SUDHL5 (cell line): Measurements from ENCODE around the genes OTOS, ANKMY1, GPR35 and AGXT.

- PRO-cap: no peak
These were observed 70.1 kb downstream of the HDAC4 start for GRCh38 chr2:239330653-239331224.

- PRO-cap: no peak
These were observed 52.3 kb downstream of the HDAC4 start for GRCh38 chr2:239348441-239349068.

DNA sequence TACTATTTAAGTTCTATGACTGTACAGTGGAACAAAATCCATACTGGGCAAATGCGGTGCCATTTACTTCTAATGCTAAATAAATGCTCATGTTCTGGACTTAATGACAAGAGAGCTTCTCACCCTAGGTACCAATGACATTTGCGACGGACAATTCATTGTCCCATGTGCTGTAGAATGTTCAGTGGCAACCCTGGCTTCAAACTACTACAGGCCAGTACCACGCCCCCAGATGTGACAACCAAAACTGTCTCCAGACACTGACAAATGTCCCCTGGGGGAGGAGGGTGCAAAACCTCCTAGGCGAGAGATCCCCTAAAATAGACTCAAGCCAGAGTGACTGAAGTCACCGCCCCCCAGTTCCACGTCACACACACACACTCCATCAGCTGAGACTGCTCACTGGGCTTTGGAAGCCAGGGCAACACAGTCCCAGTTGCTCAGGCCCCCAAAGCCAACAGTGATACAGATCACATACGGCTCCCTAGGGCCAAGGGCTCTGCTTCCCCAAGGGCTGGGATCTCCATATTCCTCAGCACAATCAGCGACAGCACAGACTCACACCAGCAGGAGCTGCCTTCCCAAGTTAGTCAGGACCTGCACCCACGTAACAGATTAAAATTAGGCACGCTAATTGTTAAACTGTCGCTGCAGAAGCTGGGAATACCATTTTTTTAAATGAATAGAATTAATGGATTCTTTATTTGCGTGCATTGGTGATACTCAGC lies 19.1 kb downstream of the HDAC4 start:
- PRO-cap: no peak

DNA sequence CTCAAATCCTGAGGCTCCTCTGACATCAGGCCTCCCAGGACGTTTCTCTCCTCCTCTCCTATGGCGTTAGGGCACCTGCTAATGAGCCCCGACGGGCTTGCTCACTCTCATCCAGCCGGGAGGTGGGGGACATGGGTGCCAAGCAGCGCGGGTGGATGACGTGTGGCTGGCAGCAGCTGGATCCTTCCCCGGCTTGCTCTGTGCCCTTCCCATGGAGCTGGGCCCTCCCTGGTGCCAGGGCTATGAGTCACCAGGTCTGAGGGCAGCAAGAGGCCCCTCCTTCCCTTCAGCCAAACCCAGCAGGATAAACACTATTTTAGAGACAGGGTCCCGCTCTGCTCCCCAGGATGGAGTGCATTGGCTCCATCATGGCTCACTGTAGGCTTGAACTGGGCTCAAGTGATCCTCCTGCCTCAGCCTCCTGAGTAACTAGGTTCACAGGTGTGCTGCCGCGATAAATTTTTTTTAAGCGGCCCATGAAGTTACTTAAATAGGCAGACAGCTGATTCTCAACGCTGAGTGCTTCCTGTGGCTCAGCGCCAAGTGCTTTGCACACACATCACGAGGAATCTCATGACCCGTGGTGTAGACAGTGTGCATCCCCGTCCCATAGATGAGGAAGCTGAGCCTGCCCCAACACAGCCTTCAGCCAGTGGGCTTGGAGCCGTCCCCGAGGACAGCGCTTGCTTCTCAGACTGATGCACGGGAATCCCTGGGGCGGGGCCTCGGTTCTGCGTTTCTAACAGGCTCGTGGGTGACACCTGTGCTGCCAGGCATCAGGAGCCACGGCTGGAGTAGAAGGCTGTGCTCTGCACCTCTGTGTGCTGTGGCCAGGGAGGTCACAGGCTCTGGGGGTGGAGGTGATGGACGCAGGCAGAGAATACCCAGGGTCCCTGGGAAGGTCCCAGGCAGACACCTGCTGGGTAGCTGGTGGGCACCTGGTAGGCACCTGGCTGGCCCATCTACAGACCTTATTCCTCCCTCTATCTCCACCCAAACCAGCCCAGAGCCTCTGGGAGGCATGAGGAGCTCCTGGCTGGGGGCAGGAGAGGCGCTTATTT lies 64.7 kb upstream of the HDAC4 start:
- PRO-cap: no peak

GRCh38 chr2:239606052-239606434 lies 205.2 kb upstream of the HDAC4 start:
- PRO-cap: no peak

GRCh38 chr2:239751658-239752040 lies 273.5 kb downstream of the NDUFA10 start:
- PRO-cap: no peak

DNA sequence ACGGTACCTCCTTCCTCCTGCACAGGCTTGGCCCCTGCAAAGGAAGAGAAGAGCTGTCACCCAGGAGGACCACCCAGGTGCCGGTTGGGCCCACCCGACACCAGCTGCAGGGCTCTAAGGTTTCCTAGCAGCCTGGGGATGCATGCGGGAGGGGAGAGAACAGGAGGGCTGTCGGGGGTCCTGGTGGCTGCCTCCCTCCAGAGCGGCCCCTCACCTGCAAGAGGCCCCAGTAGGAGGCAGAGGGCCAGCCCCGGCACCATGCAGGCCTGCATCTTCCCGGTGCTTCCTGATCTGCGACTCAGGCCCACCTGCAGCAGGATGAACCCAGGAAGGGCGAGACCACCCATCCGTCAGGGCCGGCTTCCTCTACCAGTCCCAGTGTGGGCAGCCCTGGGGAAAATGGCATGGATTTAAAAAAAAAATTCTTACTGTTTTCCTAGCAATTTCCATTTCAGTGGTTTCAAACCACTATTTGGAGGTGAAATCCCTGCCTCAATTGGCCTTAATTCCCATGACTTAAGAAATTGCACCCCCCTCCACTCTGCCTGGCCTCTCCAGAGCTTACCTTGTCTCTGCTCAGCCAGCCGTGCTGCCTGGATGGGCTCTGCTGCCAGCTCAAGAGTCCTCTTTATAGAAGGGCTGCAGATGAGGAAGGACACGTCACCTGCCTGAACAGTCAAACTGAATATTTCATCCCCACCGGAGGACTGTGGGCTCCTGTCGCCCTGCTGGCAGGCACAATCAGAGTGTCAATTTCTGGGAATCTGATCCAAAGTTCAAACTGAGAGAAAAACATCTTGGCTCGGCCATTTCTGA lies at the start of gene OTOS:
TSS of gene OTOS (minus strand) at position 604 of the 816 bp plus-strand sequence.
- PRO-cap: no peak

DNA sequence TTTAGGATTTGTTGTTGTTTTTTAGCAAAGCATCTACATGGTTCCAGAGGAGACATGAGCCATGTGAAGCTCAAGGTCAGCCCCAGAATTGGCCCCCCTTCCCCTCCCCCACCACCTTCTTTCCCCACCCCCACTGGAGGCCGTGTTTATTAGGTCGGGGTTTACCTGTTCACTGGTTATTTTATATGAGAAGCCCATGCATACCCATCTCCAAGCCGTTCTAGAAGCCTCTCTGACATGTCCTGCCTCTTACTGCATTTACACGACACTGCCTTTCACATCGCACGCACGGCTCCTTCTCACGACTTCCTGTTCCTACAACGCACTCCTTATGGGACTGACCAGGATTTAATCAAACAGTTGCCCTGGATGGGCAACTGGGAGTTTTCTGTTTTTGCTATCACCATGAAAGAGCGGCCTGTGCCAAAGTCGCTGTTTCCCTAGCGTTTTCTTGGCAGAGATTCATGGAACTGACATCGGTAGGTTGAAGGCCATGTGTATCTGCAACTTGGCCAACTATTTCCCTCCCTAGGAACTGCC lies 97.0 kb upstream of the OTOS start:
- PRO-cap: no peak

GRCh38 chr2:240433736-240434523 lies 1.5 kb upstream of the GPC1 start:
- PRO-cap: no peak

DNA sequence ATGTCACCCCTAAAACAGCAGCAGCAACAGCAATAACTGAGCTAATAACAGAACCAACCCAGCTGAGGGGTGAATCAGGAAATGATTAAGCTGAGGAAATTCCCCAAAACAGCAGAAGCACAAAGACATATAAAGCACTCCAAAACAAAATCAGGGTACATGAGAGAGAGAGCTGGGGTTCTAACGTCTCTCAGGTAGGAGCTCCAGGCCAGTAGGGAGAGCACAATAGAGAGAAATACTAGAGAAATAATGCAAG lies 43.8 kb downstream of the ANKMY1 start:
- PRO-cap: no peak

- PRO-cap: no peak
These were observed at the start of gene ANKMY1 for GRCh38 chr2:240557188-240558365. ANKMY1 (minus strand) TSS chr2:240557988.

- PRO-cap: bidirectional peak, plus-strand start at chr2:240561287, minus-strand start at chr2:240561040
These were observed 1.1 kb downstream of the DUSP28 start for GRCh38 chr2:240561141-240561689.

DNA sequence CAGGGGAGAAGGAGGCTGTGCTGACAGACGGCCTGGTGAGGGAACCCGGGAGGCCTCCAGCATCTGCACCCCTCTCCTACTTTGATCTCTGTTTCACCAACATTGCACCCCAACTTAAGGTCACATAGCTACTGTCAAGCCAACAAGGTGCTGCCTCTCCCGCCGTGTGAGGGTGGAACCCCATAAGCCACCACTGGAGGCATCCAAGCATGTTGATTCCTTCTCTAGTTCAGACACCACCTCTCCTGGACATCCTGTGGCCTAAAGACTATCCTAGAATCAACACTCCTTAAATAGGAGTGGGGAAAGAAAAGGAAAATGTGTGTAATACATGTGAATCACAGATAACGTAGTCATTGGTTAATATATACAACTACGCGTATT lies 3.5 kb upstream of the RNPEPL1 start:
- PRO-cap: no peak

- PRO-cap: no peak
These were observed 5.4 kb downstream of the RNPEPL1 start for GRCh38 chr2:240573505-240574204.

GRCh38 chr2:240577476-240578094 lies 8.9 kb upstream of the CAPN10 start:
- PRO-cap: no peak

- PRO-cap: no peak
These were observed at the start of gene GPR35 for GRCh38 chr2:240624861-240625861. GPR35 (plus strand) TSS chr2:240625480.

DNA sequence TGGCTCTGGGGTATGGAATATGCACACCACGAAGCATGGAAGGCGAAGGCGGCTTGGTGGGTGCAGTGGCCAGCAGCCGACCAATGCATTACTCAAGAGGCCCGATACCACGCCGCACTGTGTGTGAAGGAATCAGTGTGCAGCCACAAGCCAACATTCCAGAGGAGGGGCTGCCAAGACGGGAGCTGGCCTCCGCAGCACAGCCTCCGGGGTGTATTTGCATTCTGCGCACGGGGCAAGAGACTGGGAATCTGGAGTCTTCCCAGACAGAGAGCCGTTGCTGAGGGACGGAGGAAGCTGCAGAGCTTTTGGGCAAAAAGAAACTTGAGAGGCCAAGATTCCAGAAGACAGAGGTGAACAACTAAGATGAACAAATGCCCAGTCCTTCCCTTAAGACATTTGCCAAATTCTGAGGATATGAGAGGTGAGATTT lies 19.7 kb downstream of the KIF1A start:
- PRO-cap: no peak

DNA sequence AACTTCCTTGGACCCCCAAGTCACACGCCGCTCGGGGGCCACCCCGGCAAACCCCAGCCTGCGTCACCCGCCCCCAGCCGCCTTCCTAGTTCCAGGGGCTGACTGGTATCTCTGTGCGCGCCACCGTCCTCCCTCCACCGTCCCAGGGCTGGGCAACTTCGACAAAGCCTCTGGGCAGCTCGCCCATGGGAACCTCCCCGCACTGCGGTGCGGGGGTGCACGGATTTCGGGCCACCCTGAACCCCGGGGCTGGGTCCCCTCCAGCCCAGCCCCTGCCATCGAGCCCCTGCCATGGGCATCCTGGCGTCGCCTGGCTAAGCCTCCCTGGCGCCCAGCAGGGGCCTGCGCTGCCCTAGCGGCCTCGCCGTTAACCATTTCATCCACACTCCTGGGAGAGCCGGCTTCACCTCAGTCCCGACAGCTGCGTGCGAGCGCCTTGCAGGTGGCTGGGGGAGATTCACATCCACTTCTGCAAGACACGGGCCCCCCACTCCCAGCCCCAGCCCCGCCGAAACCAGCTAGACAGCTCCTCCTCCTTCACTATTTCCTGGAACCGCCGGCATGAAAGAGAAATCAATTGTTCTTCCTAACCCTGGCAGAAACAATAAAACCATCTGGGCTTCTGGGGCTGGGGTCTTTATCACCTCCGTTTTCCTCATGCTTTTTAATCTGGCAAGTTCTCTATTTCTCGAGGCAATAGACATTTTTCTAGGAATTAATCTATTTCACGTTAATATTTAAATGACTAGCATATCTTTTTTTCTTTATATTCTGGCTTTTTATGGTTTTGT lies 1.1 kb upstream of the KIF1A start:
- PRO-cap: no peak

- PRO-cap: no peak
These were observed 4.1 kb upstream of the AGXT start for GRCh38 chr2:240864319-240865069.

DNA sequence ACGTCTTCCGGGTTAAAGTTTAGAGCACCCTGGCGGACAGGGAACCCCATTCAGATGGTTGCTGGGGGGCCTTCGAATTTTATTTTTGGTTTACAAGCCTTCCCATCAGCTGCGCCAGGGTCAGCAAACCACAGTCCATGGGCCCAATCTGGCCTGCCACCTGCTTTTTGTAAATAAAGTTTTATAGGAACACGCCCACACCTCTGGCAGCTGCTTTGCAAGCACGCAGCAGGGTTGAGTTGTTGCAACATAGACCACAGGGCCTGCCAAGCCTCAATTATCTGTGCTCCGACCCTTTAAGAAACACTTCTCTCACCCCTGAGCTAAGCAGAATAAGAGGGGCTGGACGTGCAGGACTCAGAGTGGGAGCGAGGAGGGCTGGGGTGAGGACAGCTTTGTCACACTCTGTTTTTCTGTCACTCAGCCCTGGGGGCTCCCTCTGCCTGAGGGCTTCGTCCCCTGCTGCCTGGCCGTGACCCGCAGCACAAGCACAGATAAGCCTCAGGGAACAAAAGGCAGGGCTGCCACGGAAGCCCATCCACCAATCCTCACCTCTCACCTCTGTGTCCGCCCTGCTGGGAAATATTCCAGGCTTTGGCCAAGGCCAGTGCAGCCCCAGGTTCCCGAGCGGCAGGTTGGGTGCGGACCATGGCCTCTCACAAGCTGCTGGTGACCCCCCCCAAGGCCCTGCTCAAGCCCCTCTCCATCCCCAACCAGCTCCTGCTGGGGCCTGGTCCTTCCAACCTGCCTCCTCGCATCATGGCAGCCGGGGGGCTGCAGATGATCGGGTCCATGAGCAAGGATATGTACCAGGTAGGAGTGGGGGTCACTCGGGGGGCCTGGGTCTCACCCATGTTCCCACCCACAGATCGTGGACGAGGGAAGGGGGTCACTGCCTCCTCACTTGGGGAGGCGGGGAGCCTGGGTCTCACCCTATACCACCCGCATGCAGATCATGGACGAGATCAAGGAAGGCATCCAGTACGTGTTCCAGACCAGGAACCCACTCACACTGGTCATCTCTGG lies at the start of gene AGXT:
TSS of gene AGXT (plus strand) at position 607 of the 1,026 bp plus-strand sequence.
- PRO-cap: no peak